ENCODE measurements around a stretch of chr1.

DNA sequence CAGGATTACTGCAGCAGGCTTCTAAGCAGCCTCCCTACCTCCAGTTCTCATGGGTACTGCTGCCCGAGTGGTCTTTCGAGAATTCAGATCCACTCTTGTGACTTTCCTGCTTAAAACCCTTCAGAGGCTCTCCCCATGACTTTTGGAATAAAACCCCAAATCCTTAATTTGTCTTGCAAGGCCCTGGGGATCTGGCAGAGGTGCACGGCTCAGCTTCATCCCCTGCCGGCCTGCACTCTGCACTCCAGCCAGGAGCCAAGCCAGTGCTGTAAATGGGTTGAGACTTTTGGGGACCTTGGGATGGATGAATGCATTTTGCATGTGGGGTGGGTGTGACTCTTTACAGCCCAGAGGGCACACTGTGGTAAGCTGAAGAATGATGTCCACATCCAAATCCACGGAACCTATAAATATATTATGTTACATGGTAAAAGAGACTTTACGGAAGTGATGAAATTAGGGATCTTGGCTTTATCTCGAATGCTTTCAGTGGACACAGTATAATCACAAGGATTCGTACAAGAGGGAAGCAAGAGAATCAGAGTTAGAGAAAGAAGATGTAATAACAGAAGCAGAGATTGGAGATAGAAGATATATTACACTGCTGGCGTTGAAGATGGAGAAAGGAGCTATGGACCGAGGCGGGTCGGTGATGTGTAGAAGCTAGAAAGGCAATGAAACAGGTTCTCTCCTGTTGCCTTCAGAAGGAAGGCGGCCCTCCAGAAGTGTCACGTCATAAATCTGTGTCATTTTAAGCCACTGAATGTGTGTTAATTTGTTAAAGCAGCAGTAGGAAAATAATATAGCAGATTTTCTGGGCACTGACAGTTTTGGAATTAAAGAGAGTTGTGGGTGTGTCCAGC lies 177.7 kb downstream of the EDEM3 start:
- PRO-cap, 2 experiments, result no peak in any of the 2 experiments

GRCh38 chr1:184635194-184636032 lies 119.2 kb downstream of the EDEM3 start:
- PRO-cap, 2 experiments, result no peak in any of the 2 experiments

DNA sequence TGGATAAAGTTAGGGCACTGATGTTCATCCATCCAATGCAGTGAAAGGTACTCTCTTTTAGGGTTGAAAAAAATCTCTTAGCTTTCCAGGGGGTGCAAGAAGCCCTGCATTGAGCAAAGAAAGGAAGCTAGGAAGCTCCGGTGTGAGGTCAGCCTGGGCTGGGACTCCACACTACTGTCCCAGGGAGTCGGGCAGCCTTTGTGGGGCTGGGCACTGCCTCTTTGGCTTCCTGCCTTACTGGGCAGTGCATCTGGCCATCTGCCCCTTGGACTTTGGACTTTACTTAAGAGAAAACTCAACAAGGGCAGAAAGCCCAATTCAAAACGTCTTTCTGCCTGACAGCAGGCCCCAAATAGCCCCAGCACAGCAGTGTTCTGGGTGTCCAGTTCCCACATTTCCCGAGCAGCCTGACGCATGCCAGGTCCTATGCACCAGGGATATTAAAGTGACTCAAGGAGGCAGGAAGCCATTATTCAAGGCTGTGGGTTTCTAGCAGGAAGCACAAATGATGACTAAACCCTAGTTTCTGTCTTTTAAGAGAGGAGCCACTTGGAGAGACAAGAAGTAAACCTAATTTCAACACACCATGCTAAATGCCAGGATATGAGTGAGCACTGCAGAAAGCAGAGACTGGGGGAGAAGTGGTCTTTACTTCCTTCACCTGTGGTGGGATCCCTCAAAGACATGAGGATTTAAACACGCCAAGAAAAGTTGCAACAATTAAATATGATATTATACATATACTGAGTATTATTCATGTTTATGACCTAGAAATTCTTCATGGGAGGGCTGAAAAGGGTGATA lies 37.9 kb upstream of the EDEM3 start:
- PRO-cap, 2 experiments, result no peak in any of the 2 experiments

DNA sequence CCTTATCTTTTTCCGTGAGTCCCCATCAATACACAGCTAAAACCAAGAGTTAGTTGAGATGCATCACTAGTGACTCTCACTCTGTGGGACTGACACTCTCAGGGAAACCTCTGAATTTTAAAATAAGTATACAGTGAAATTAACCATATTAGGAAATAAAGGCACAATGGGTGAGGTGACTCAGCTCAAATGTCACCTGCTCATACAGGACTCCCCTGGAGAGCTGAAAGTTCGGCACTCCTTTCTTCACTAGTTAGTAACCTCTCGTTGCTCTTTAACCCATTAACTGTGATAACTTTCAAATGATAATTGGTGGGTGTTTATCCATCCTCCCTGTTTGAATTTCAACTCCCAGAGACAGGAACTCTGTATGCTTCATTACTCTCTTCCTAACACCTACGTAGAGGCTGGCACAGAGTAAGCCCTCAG lies 91.3 kb downstream of the NIBAN1 start:
- PRO-cap, 2 experiments, result no peak in any of the 2 experiments

- PRO-cap, 2 experiments, result no peak in any of the 2 experiments
Measured at GRCh38 chr1:184926949-184927718, 47.2 kb downstream of the NIBAN1 start.

DNA sequence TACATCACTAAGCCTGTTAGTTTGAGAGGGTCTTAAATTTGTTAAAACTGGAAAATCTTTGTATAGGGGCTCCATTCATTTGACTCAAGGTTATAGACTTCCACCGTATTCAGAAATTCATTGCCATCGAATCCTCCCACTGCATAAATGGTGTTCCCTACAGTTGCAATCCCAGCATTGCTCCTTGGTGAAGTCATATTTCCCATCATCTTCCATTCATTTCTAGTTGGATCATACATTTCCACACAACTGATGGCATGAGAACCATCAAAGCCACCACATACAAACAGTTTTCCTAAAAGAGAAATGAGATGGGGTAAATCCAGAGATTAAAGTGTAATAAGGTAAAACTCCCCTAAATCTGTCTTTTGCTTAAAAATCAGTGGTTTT lies 19.1 kb downstream of the IVNS1ABP start:
- PRO-cap, 2 experiments, result no peak in any of the 2 experiments

DNA sequence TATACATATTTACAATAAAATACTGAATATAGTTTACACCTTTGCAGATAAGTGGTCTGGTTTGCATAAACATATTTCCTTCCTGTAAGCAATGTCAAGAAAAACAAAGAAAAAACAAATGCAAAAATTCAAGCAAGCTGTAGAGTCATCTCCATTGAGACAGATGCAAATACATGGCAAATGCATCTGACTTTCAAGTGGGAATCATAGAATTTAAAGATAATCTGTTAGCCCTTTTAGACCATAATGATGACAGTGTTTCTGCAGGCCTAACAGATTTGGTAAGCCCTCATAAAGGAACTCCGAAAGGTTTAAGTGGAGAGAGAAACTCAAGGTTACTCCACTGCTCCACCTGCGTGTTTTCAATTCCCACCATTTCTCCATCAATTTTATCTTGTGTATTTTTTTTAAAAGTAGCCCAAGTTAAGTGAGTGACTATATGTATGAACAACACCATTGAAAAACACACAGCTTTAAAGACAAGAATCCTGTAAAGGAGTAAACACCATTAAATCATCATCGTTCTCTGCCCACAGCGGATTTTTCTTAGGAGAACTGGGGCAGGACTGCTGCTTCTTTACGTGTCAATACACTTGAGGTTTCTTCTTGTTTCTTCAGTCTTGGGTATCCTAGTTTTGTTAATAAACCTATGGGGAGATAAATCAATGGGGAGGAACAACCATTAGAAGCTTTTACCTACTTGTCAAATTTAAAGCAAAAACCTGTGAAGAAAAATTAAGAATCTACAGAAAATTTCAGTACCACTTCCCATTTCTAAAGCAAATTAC lies 10.9 kb downstream of the IVNS1ABP start:
- PRO-cap, 2 experiments, result no peak in any of the 2 experiments

- PRO-cap, 2 experiments, result peak in 2 of 2 experiments; most common plus-strand start chr1:185317453 (in 2); most common minus-strand start chr1:185318083 (in 1)
Measured at GRCh38 chr1:185317376-185318415, 653 bp upstream of the IVNS1ABP start.

GRCh38 chr1:185483537-185484001 lies 166.5 kb upstream of the IVNS1ABP start:
- PRO-cap, 2 experiments, result no peak in any of the 2 experiments

DNA sequence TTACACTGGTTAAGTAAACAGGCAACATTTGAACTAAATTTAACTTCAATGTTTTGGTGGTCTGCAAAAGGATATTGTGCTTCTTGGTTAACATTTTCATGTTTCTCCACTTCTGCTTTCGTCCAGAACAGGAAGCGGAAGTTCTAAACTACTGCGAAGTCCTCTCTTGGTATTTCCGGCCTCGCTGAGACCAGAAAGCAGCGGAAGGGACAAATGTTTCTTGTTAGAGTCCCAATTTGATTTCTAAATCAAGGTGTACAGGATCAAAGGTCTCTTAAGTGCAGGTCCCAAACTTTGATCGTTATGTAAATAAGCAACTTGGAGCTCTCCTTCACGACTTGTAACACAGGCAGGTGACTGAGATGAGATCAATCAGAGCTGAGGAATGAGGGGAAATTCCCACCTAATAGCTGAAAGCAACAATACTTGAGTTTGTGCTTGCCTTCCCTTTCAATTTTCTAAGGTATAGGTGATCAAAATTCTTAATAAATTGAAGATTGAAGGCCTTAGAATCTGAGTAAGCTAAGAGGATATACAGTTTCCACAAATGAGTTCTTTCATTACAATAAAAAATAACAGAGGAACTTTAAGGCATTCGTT lies 40.1 kb upstream of the HMCN1 start:
- PRO-cap, 2 experiments, result peak in 2 of 2 experiments; most common plus-strand start position 187 of the sequence (in 2); most common minus-strand start position 123 of the sequence (in 1)

DNA sequence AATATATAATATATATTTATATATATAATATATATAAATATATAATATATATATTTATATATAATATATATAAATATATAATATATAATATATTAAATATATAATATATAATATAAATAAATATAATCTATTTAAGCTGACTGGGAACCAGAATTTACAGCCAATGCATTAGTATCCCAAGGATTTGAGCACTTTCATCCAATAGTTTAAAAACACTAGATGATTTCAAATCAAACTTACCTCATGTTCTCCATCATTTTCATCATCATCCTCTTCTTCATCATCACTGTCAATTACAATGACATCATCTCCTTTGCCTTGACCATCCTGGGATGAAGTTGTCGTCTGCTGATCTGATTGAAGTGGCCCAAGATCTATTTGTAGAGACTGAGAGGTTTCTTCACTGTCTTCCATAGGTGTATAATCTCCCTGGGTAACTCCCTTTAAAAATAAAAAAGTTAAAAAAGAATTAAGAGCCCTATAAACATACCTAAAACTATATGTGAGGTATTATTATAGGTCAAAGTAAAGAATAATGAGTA lies 31.2 kb downstream of the PRG4 start:
- PRO-cap, 2 experiments, result no peak in any of the 2 experiments

DNA sequence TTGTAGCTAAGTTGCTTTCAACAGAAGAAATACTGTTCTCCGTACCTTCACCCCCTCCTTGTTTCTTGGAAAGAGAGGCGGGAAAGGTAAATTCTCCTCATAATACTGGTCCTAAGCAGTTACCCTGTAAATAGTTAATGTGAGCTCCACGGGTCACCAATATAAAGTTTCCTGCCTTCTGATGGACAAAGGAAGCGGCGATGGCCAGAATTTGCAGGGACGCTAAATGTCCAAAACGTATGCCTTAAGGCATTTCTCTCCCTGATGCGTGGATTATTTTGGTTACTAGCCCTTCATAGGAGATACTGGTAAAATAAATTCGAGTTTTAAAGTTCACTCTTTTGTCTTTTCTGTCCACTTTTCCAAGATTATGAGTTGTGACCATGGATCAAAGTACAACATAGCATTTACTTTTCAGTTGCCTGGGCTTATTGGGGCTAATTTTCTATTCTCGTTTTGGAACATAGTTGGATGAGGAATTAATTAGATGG lies 933 bp upstream of the PTGS2 start:
- PRO-cap, 2 experiments, result no peak in any of the 2 experiments

GRCh38 chr1:186948398-186949481 lies 120.0 kb downstream of the PLA2G4A start:
- PRO-cap, 2 experiments, result no peak in any of the 2 experiments

DNA sequence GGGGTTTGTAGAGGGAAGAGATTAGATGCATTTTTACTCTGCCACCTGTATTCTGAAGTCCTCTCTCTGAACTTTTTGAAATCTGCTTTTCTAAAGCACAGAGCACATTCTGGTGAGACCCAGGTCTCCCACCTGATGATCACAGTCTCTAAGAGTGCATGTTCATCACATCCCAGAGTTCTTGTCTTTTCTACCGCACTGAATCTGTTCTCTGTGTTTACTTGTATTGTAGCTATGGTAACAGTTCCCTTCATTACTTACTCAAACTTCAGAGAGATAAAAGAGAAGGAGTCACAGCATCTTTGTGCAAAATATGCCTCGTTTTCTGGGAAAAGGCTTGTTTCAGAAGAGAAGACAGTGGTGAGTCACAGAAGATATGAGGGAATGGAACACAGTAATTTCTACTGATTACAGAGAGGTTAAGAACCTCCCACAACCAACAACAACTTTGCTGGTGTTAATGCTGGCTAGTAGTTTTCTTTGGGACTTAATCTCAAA lies 580.6 kb downstream of the PLA2G4A start:
- PRO-cap, 2 experiments, result no peak in any of the 2 experiments

DNA sequence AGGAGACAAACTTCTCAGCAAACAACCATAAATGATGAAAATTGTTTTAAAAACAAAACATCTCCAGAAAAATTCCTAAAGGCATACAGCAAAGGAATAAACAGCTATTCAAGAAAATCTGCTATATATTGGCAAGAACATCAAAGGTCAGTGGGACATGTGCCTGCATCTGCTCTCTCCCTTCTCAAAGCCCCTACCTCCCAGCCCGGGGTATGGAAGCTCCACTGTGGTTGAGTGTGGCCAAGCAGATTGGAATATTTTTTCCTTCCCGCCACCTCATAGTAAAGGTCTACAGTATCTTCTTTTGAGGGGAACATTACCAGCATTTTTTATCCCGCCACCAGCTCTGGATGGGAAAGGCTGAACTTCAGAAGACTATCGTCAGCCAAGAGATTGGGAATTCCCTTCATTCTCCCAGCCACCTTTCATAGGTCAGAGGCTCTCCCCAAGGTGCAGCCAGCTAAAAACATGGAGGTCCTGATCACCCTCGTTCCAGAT lies 1443.4 kb downstream of the PLA2G4A start:
- PRO-cap, 2 experiments, result no peak in any of the 2 experiments

DNA sequence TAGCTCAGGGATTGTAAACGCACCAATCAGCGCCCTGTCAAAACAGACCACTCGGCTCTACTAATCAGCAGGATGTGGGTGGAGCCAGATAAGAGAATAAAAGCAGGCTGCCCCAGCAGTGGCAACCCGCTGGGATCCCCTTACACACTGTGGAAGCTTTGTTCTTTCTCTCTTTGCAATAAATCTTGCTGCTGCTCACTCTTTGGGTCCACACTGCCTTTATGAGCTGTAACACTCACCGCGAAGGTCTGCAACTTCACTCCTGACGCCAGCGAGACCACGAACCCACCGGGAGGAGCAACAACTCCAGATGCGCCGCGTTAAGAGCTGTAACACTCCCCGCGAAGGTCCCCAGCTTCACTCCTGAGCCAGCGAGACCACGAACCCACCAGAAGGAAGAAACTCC lies 425.8 kb upstream of the RGS18 start:
- PRO-cap, 2 experiments, result no peak in any of the 2 experiments

DNA sequence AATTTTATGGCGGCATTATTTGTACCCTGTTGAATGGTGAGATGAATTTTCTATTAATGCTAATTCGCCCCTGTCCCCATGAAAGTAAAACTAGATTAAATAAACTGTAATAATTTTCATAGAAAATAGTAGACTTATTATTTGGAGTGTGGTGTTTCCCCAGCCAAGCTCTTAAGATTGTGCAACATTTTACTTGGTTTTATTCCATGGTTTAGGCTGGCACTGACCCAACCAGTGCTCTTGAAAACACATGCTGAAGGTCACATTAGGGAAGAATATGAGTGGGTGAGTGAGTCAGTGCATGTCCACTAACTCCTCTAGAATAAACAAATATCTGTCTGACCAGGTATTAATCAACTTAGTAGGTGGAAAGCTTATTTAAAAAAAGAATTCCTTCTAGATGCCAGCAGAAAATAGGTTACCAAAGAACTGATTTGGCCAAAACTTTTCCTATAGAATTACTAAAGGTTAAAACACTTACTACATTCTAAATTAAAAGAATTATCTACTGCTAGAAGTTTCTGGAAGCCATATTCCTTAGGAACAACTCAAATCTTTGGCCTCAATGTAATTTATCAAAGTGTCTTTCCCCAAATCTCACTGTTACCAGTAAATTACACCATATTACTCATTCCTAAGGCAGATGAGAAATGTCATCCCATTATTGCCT lies 89.8 kb upstream of the RGS1 start:
- PRO-cap, 2 experiments, result no peak in any of the 2 experiments

DNA sequence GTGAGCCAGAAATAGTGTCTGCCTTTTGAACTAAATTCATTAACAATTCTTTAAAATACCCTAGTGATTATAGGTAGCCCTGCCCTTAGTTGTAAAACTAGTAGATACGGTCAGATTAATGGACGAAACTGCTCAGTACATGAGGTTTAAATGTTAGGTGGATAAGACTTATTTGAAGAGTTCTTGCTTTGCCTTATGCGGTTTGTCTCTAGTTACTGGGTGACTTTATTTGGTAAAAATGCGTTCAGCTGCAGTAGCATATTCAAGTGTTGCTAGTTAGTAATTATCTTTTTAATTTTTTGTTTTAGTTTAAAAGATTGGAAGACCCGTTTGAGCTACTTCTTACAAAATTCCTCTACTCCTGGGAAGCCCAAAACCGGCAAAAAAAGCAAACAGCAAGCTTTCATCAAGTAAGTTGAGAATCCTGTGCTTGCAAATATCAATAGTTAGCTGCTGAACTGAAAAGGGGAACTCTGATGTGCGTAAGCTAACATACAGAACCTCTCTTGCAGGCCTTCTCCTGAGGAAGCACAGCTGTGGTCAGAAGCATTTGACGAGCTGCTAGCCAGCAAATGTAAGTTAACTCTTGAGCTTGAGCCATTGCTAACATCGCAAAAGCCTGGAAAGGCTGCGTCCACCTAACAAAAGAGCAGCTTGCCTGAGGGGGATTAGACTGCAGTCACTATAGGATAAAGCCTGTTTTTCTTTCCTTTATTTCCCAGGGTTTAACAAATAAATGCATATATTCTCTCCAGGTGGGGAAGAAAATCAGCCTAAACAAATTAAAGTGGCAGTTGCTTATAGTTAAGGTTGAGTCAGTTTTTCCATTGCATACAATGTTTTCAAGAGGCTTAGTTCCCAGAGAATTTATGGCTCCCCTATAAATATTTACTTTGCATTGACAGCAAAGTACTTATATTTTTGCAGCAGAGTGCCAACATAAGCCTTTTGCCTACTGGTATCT lies 1.3 kb downstream of the RGS2 start:
- PRO-cap, 2 experiments, result no peak in any of the 2 experiments

- PRO-cap, 2 experiments, result no peak in any of the 2 experiments
Measured at GRCh38 chr1:192895258-192895824, 86.5 kb downstream of the RGS2 start.

DNA sequence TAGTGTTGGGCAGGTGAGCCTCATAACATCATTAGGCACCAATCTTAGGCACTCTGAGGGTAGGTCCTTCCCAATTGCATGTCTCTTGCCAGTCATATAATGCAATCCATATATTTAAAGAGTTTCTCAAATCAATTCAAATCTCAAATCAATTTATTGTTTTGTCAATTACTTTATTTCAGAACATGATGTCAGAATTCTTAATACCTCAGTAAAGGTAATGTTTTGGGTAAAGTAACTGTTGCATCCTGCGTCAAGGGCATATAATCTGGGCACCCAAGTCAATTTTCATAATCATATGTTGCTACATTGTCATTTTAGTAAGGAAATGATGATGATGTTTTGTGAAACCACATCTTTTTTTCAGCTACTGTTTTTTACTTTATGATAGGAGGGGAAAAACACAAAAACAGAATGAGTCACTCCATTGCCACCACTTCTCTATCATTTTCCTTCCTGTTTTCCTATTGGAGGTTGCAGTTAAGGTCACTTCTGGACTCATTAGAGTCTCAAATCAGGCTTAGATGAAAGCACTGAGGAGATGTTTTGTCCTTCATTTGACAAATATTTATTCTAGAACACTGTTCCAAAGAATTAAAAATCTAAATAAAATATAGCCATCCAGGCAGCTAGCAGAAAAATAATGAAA lies 122.6 kb downstream of the UCHL5 start:
- PRO-cap, 2 experiments, result no peak in any of the 2 experiments

Data from Colon Carcinoma Metastatic in the Lung (tissue), 2 donors.